Subcutaneous adipose tissue (tissue), 3 donors: ENCODE measurements around a stretch of chr1.

DNA sequence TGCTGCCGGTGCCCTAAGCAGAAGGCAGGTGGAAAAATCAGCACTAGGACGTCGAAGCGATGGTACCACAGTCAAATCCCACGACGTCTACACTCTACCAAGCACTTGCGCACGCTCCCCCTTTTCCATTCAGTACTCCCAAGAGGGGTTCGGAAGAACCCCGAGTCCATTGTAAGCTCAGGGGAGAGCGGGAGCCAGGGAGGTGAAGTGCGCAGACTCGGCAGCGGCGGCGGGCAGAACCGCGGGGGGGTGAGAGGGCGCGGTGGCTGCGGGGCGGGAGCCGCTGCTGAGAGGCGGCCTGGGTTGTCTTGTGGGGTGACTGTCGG, 48.5 kb upstream of the CROCC start:
- PRO-cap, result no peak
- RAMPAGE, long total RNA, 3 experiments, result no peak in any of the 3 experiments

DNA sequence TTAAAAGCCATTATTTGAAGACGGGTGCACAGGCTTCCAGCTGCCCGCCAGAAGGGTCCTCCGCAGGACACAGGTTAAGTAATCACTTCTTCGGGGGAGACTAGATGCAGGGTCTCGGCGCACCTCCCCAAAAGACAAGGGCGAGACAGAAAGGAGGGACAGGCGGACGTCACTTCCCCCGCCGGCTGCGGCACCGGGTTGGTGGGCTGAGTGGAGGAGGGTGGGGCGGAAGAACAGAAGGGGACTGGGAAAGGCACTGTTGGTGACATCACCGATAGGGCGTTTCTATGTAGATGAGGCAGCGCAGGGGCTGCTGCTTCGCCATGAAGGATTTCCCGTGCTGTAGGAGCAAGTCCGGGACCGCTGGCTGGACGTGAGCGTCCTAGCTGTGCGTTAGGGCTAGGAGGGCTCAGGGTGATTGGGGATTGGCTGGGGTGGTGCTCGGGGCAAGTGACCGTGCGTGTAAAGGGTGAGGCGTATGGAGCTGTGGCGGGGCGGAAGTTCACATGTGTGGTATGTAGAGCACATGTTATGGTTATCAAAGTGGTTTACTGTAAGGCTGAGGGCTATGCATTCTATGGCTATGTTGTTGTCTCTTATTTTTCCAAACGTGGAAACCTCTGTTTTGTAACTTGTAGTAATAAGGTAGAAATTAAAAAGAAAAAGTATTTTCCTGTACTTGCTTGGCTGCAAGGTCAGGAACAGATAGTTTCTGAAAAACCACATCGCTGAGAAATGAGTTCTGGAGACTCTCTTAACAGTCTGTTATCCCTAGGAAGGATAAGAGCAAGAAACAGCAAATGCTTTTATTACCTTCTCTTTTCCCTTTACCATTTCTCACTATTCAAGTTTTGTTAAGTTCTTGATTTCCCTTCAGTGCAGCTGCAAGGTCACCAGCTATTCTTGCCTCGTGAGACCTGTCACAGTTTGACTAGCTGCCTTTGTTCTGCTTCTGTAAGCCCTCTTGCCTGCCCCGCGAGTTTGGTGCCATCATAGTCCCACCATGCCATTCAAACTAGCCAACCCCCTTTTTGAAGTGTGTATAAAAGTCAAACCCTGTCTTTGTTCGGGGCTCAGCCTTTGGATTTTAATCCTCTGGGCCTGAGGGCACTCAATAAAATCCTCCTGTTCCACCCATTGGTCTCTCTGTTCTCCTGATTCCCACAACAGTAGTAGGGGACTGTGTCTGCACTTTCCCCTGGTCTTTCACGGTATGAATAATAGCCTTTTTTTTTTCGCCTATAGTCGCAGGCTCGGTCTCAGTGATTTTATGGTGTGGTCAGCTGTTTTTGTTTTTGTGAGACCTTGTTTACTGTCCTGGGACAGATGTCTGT, 16.6 kb upstream of the CROCC start:
- PRO-cap, result unidirectional peak, minus-strand start at position 136 of the sequence; unidirectional peak, plus-strand start at position 511 of the sequence
- RAMPAGE, long total RNA, 3 experiments, result no peak in any of the 3 experiments

- PRO-cap, result bidirectional peak, plus-strand start at chr1:16914051, minus-strand start at chr1:16913875
- RAMPAGE, long total RNA, 3 experiments, result no peak in any of the 3 experiments
Measured at GRCh38 chr1:16913780-16914373, 7.9 kb upstream of the CROCC start.

DNA sequence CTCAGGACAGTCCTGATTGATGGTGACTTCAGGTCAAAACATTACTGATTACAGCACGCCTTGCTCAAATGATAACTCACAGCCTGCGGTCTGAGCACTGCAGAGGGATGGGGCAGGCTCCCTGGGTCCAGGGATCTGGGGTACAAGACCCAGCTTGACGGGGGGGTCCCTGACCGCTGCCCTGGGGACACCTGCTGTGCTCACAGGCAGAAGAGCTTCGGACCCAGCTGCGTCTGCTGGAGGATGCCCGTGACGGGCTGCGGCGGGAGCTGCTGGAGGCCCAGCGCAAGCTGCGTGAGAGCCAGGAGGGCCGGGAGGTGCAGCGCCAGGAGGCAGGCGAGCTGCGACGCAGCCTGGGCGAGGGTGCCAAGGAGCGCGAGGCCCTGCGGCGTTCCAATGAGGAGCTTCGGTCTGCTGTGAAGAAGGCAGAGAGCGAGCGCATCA, 25.3 kb downstream of the MFAP2 start:
- PRO-cap, result no peak
- RAMPAGE, long total RNA, 3 experiments, result start-site peak on the plus strand in 1 of 3 experiments, centred at position 342 of the sequence, 13 reads per replicate

- PRO-cap, result no peak
- RAMPAGE, long total RNA, 3 experiments, result no peak in any of the 3 experiments
Measured at GRCh38 chr1:16966888-16967499, 13.4 kb downstream of the MFAP2 start.

DNA sequence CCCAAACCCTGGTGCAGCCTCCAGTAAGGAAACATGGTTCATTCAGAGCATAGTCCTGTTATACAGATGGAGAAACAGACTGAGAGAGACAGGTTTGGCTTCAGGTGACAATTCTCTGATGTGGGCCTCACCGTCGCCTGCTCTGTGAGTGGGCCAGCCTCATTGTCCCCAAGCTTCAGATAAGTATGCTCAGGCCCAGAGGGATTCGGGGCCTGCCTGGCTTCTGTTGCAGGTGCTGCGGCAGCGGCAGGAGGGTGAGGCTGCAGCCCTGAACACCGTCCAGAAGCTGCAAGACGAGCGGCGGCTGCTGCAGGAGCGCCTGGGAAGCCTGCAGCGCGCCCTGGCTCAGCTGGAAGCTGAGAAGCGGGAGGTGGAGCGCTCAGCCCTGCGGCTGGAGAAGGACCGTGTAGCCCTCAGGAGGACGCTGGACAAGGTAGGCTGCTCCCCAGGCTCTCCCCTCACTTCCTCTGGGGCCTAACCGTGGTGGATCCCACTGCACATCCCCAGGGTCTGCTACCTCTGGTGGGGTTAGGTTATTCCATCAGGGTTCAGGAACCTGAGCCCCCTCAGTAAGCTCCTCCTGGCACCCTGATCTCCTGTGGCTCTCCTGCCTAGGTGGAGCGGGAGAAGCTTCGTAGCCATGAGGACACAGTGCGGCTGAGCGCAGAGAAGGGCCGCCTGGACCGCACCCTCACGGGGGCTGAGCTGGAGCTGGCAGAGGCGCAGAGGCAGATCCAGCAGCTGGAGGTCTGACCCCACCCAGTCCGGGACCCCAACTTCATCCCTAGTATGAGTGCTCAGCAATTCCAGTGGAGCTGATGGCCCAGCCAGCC, 10.2 kb downstream of the MFAP2 start:
- PRO-cap, result no peak
- RAMPAGE, long total RNA, 3 experiments, result start-site peak on the plus strand in 1 of 3 experiments, centred at position 486 of the sequence, 11 reads per replicate

GRCh38 chr1:17045718-17045995, 8.2 kb downstream of the SDHB start:
- PRO-cap, result no peak
- RAMPAGE, long total RNA, 3 experiments, result no peak in any of the 3 experiments

DNA sequence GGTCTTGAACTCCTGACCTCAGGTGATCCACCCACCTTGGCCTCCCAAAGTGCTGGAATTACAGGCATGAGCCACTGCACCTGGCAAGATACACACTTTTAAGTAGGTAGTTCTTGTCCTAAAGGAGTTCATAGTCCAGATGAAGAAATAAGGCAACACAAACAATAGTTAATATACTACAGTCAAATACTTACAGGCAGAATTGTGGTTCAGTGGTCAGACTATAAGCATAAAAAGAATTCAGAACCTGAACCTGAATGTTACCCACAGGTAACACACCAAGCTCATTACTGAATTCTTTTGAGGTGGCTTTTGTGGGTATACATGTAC, 1.8 kb downstream of the SDHB start:
- PRO-cap, result no peak
- RAMPAGE, long total RNA, 3 experiments, result no peak in any of the 3 experiments

GRCh38 chr1:17097093-17097588, 22.1 kb downstream of the PADI2 start:
- PRO-cap, result no peak
- RAMPAGE, long total RNA, 3 experiments, result no peak in any of the 3 experiments

GRCh38 chr1:17113166-17113602, 6.1 kb downstream of the PADI2 start:
- PRO-cap, result no peak
- RAMPAGE, long total RNA, 3 experiments, result no peak in any of the 3 experiments

GRCh38 chr1:17350153-17350704, 21.8 kb upstream of the PADI6 start:
- PRO-cap, result no peak
- RAMPAGE, long total RNA, 3 experiments, result no peak in any of the 3 experiments

- PRO-cap, result no peak
- RAMPAGE, long total RNA, 3 experiments, result no peak in any of the 3 experiments
Measured at GRCh38 chr1:17355801-17356222, 16.2 kb upstream of the PADI6 start.

DNA sequence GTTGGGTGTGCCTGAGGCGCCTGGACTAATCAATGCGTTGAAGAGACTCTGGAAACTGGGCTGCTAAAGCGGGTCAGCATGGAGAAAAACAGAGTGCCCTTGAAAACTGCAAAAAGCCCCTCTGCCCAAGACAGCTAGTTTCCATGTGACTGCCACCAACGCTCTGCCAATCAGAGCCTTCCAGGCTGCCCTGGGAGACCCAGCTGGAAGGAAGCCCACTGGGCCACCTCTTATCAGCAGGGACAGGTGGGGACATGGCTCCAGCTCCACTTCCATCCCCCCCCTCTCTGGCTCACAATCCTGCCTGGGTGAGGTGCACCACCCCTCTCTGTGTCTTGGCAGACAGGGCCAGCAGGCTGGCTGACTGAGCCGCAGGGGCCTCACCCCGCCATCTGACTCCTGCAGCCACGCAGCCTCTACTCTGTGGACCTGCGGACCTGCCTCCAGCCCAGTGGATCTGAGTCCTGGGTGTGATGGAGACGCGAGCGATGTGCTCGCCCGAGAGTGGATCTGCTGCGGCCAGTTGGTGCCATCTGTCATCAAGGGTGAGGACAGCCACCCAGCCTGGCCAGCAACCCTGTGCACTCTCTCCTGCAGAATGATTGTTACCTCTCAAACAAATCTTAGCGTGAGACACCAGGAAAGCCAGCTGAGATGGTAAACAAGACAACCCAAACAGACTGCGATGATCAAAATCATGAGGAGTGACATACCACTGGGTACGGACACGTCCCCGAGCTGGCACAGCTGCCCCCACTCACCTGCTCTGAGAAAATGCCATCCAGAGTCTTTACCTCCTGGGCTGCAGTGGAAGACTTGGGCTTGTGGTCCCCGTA, 30.0 kb downstream of the RCC2 start:
- PRO-cap, result no peak
- RAMPAGE, long total RNA, 3 experiments, result no peak in any of the 3 experiments

GRCh38 chr1:17425971-17426879, 13.3 kb downstream of the RCC2 start:
- PRO-cap, result no peak
- RAMPAGE, long total RNA, 3 experiments, result no peak in any of the 3 experiments

DNA sequence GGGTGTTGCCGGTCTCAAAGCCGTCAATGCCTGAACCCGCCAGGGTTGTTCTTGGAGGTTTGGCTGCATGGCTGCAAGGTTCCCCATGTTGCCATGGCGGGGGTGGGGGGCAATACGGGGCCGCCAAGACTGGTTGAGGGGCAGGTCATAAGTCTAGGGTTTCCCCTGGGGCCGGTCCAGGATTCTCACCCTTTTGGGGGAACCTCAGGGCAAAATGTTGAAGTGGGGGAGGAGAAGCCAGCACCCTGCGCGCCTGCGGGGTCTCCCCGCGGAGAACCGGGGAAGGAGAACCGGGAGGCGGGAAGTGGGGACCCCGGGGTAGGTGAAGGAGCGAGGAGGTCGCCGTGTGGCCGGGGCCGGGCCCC, 395 bp upstream of the ARHGEF10L start:
- PRO-cap, result no peak
- RAMPAGE, long total RNA, 3 experiments, result no peak in any of the 3 experiments

DNA sequence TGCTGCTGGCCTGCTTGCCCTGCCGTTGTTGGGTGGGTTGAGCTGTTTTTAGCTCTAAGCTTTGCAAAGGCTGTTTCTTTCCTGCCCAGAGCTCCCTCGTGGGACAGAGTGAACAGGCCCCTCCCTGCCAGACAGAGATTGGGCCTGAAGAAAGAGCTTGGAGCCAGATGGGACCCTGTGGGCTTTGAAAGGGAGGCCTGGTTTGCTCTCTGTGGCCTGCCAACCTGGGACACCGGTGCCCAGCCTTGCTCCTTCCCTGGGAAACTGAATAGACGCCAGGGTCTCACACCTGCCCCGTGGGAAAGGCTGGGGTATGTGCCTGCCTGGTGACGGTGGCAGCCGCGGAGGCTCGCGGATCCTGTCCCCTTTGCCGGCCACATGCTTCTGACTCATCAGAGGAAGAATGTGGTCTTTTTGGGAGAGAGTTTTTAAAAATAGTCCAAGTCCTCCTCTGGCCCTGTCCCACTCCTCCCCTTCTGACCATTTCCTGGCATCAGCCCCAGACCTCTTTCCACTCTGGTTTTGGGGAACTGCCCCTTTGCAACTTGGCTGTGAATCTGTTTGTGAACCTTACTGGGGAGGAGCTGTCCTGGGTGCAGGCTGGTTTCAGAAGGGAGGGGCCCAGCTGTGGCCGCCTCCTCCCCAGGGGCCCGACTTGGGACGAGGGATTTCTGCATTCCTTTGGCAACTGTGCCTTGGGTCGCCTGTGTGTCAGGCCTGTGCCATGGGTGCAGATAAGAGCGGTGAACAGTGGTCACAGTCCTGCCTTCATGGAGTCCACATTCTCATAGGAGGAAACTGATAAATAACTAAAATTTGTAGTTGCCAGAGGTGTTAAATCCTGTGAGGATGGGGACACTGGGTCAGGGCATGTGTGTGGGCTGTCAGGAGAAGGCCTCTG, 30.2 kb downstream of the ARHGEF10L start:
- PRO-cap, result unidirectional peak, minus-strand start at position 34 of the sequence; bidirectional peak, plus-strand start at position 552 of the sequence, minus-strand start at position 386 of the sequence
- RAMPAGE, long total RNA, 3 experiments, result no peak in any of the 3 experiments

DNA sequence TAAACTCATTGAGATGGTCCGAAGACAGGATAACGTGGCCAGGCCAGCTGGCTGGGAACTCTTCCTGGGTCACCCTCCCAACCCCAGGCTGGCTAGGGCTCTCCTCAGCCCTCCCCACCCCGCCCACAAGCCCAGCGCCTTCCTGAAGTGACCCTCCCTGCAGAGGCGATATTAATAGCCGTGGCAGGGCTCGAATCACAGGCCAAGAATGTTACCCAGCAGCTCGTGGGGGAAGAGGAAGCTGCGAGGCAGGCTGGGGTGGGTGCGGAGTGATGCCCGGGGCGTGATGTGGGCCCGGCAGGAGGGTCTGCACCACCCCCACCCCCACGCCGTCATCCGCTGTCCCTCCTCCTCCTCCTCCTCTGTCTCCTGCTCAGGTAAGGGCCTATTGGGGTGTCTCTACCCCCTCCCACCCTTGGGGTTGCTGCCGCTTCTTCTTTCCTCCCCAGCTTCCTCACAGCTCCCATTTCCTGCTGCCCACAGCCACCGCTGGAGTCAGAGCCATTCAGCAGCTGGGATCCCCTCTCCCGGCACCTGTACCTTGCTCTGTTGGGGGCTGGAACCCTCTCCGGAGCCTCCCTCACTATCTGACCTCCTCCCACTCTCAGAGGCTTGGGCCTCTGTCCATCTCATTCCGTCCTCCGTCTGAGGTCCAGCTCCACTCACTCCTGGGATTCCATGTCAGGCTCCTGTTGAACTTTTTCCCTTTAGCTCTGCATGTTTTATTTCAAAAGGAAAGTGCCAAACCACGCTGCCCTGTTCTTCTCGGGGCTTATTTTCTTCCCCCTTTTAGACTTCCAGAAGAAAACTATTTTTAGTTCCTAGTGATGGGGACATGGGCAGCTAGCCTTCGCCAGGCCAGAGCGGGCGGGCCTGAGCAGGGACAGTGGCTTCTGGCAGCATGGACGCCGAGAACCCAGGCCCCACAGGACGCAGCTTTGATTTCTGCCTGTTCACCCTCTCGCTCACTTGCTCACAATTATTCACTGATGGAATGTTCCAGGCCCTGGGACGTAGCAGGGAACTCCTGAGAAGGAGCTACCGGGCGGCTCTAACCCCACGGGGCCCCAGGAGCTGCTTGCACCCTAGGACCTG, 79.0 kb downstream of the ARHGEF10L start:
- PRO-cap, result bidirectional peak, plus-strand start at position 233 of the sequence, minus-strand start at position 63 of the sequence; bidirectional peak, plus-strand start at position 861 of the sequence, minus-strand start at position 895 of the sequence
- RAMPAGE, long total RNA, 3 experiments, result start-site peak on the plus strand in 3 of 3 experiments, centred at positions 209 to 240 of the sequence, 37 to 154 reads per replicate

- PRO-cap, result no peak
- RAMPAGE, long total RNA, 3 experiments, result no peak in any of the 3 experiments
Measured at GRCh38 chr1:17622762-17623310, 83.3 kb downstream of the ARHGEF10L start.

- PRO-cap, result no peak
- RAMPAGE, long total RNA, 3 experiments, result no peak in any of the 3 experiments
Measured at GRCh38 chr1:17663990-17664611, 91.0 kb upstream of the ACTL8 start.

DNA sequence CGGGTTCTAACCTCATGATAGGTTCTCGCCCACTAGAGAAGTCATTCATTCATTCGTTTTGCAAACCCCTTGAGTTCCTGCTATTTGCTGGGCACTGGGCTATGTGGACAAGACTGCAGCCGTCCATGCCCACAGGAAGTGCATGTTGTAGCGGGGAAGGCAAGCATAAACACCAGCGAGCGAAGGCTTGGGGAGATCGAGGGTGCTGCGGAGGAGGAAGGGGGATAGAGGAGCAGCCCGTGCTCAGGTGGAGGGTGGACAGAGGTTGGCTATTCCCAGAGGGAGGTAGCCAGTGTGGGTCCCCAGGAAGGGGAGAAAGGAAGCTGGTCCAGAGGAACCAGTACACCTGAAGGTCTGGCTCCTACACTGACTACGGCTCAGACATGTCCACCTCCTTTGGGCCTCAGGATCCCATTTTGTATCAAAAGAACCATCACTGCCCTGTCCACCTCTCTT, 56.4 kb upstream of the ACTL8 start:
- PRO-cap, result no peak
- RAMPAGE, long total RNA, 3 experiments, result no peak in any of the 3 experiments